SUDHL5 (cell line): ENCODE measurements around a stretch of chr5.

DNA sequence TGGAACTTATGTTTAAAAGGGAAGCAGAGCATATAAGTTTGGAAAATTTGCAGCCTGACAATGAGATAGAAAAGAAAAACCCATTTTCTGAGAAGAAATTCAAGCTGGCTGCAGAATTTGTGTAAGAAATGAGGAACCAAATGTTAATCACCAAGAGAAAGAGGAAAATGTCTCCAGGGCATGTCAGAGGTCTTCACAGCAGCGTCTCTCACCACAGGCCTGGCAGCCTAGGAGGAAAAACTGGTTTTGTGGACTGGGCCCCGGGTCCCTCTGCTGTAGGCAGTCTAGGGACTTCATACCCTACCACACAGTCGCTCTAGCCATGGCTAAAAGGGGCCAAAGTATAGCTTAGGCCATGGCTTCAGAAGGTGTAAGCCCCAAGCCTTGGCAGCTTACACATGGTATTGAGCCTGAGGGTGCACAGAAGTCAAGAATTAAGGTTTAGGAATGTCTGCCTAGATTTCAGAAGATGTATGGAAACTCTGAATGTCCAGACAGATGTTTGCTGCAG lies 32.1 kb upstream of the HSD17B4 start:
- PRO-cap: no peak

DNA sequence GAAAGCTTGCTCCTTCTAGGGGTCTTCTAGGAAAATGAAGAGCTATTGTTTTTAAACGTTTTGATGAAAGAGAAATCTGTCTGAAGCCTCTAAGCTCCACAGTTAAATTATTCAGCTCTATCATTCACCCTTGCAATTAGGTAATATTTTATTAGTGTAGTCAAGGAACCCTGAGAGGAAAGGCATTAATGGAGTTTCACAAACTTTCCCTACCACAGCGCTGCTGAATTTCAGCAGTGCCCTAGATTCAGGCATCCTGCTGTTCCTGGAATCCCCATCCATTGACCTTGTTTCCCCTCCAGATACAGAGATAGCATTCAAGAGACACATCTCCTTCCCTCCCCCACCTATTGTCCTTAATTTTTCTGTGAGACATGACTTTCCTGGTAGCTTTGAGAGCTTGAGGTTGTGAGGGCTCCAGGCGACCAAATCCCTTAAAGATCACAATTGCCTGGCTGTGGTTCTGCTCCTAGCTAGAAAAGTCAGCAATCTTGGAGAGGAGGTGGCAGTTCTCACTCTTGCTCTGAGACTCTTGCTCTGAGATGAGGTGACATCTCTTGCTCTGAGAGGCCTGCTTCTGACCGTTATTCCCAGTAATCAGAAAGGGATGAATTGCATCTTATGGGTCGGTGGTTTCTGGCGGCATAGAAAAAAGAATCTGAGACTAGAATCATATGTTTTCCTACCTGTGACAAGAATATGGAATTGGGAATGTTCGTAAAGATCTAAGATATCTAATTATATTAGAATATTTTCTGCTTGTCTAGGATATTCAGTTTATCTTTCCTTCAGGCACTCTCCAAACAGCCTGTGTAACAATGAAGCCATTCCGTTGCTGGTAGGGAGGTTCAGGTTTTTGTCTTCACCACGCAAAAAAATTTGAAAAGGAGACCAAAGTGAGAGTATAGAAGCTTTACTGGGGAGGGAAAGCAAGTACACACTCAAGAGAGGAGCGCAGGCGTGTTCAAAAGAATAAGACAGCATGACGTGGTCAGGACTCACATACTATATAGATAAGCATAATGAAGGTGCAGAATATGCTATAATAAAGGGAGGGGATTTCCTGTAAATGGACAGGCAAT lies 48.1 kb downstream of the PRR16 start:
- PRO-cap: no peak

- PRO-cap: no peak
Measured at GRCh38 chr5:122126149-122126777, 3.1 kb upstream of the ZNF474 start.

GRCh38 chr5:122182438-122182981 lies 22.5 kb downstream of the ENSG00000250803 start:
- PRO-cap: no peak

DNA sequence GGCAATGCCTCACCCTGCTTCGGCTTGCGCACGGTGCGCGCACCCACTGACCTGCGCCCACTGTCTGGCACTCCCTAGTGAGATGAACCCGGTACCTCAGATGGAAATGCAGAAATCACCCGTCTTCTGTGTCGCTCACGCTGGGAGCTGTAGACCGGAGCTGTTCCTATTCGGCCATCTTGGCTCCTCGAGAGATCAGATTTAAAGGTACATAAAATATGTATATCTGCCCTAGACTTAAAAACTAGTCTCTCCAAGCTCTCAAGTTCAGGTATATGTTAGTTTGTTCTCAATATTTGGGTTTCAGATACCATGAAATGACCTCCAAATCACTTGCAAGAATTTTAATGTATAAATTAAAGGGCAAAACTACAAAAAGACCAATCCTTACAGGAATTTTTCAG lies 71.3 kb downstream of the SNCAIP start:
- PRO-cap: no peak

- PRO-cap: no peak
Measured at GRCh38 chr5:122469527-122470017, 157.5 kb downstream of the SNCAIP start.

- PRO-cap: bidirectional peak, plus-strand start at chr5:122702745, minus-strand start at chr5:122702666
Measured at GRCh38 chr5:122702498-122702839, 72.4 kb upstream of the SNX2 start.

DNA sequence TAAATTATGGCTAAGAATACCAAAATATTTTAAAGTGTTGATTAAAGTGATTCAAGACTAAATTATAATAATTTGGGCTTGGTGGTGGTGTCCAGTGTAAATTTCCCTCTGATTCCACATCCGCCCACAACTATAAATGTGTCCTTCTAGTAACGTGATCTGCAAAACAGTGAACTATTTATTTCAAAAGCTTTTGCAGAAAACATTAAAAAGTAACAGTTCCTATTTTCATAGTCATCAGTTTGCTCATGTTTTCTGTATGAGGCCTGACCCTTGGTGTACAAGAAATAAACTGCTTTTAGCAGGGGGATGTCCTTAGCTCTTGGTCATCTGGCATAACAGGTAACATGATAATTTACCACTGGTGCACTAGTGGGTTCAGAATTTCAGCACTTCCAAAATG lies 16.9 kb downstream of the PPIC start:
- PRO-cap: no peak

GRCh38 chr5:123119281-123119970 lies 30.4 kb downstream of the PRDM6 start:
- PRO-cap: no peak

GRCh38 chr5:123549440-123550666 lies 37.9 kb downstream of the CSNK1G3 start:
- PRO-cap: no peak

- PRO-cap: no peak
Measured at GRCh38 chr5:123575500-123576143, 63.6 kb downstream of the CSNK1G3 start.

DNA sequence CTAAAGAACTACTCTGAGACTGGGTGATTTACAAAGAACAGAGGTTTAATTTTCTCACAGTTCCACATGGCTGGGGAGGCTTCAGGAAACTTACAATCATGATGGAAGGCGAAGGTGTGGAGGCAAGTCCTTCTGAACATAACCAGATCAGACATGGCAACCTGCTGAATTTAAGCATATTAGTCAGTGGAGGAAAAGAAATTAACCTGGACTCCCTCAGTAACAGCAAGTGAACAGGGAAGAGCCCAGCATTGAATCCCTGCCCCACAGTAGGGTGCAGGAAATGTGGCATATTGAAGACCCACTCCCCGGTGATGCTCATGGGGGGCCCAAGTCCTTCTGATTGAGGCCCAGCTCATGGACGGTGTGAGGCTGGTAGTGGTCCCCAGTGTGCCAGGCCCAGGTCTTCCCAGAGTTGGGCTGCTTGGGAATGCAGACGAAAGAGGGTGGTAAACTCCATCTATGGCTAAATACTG lies 142.8 kb downstream of the CSNK1G3 start:
- PRO-cap: no peak

GRCh38 chr5:124209758-124210071 lies 536.7 kb downstream of the ZNF608 start:
- PRO-cap: no peak

DNA sequence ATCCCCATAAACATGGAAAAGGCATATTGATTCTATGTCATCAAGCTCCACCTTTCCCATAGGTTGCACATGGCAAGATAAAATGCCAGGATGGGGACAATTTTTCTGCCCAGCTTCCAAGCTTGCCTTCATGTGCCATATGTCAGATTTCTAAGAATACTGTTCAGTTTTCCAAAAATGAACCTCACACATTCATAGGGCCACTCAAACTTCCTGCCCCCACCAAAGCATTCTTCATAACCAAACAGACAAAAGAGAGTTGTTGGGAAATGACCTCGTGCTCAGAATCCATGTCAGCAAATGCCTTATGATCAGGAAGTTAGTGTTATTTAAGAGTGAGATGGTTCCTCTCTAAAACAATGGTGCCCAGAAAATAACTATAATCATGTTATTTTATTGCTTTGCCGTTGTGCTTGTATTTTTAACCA lies 208.3 kb downstream of the ZNF608 start:
- PRO-cap: no peak

DNA sequence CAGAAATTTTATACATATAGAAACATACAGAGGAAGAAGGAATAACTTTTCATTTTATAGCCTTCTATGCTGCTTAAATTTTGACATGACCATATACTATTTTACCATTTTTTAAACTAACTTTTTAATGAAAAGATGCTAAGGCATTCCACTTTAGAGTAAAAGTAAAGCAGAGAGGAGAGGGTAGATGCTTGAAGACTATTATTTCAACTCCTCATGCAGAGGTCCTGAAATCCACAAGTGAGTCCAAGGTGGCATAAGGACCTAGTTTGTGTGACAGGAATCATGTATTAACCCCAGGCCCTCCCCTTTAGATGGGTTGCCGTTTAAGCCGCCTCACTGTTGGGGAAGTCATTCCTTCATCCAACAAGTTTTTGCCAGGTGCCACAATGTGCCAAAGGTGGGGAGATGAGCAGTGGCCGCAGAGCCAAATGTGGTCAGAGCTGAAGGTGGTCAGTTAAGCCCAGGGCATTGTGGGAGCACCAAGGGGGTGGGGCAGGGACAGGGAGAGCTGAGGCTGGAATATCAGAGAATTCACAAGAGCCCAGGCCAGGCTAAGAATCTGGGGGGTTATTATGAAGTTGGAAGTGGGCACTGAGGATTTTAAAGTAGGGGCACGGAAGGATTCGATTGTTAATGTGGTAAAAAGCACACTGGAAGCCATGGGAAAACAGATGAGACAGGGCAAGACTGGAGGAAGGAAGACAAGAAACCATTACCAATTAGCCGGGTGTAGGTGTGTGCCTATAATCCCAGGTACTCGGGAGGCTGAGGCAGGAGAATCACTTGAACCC lies 35.0 kb downstream of the ZNF608 start:
- PRO-cap: no peak

GRCh38 chr5:124743211-124743530 lies 3.3 kb downstream of the ZNF608 start:
- PRO-cap: no peak

DNA sequence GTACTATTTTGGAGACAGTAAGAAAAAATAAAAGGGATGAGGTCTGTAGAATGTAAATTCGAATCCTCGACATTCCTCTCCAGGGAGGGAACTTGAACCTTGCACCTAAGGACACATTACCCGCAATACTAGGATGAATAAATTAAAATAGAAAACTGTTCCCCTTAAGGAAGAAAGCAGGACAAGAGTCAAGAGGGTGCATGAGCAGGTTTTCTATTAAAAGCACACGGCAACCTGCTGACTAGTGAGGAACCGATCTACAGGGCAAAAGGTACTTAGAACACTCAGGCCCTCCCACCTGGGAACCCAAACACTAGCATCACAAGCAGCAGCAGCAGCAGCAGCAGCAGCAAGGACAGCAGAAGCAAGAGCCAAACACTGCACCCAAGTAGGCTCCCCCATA lies 2.9 kb downstream of the ZNF608 start:
- PRO-cap: bidirectional peak, plus-strand start at position 340 of the sequence, minus-strand start at position 323 of the sequence

- PRO-cap: bidirectional peak, plus-strand start at chr5:124747356, minus-strand start at chr5:124747135
Measured at GRCh38 chr5:124746938-124747846, 753 bp upstream of the ZNF608 start.

GRCh38 chr5:124747847-124748945 lies 1.8 kb upstream of the ZNF608 start:
- PRO-cap: bidirectional peak, plus-strand start at chr5:124748469, minus-strand start at chr5:124748380; bidirectional peak, plus-strand start at chr5:124748985, minus-strand start at chr5:124748806

DNA sequence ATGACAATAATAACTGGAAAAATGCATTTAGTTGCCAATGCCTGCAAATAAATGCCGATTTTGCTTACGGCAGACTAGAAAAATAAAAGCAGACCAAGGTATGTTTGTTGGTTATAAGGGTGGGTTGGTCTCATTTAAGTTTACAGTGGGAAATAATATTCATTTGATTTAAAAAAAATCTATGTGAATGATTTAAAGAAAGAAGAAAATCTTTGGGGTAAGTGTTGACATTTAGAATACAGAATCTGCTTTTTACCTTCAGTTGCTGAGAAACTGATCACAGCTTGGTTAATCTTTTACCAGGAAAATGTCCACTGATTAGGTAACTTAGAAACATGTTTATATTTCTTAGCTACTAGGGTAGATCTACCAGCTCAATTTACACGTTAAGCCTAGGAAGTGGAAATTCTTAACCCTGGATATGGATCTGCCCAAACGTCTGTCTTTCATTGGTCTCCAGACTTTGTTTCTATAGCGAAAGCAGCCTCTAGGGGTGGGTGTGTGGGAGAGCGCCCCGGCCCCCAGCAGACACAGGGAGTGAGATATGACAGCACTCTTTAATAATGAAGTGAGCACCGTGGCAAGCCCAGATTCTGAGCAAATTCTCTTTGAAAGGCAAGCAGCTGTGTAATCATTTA lies 141.5 kb upstream of the ZNF608 start:
- PRO-cap: no peak